Prostate gland (tissue), 2 donors: ENCODE results near the genes KRTAP3-2, KRTAP4-4, KRTAP9-7, KRT33A, KRT37, JUP and KLHL10.

GRCh38 chr17:40999800-41000077, at the start of gene KRTAP3-2:
TSS of gene KRTAP3-2 (minus strand) at chr17:40999906.
- PRO-cap = no peak
- RAMPAGE, long total RNA, 2 experiments = no peak in any of the 2 experiments

DNA sequence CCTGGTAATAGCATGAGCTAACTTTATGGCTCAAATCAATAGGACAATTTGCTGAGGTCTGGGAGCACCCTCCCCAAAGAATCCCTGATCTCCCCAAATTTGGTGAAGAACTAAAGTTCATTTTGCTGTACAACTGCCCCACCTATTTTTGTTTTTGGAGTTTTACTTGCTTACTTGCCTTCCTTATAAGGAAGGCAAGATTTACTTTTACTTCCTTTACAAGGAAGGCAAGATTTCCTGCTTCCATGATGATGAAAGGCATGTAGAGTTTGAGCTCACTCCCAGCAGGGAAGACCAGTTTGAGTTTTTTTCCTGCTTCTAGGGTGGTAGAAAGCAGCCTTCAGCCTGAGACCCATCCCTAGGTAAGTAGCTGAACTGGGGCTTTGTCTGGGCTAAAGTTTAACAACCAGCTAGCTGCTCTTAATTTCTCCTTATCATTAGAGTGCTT, 2.9 kb downstream of the KRTAP4-9 start:
- PRO-cap = no peak
- RAMPAGE, long total RNA, 2 experiments = no peak in any of the 2 experiments

DNA sequence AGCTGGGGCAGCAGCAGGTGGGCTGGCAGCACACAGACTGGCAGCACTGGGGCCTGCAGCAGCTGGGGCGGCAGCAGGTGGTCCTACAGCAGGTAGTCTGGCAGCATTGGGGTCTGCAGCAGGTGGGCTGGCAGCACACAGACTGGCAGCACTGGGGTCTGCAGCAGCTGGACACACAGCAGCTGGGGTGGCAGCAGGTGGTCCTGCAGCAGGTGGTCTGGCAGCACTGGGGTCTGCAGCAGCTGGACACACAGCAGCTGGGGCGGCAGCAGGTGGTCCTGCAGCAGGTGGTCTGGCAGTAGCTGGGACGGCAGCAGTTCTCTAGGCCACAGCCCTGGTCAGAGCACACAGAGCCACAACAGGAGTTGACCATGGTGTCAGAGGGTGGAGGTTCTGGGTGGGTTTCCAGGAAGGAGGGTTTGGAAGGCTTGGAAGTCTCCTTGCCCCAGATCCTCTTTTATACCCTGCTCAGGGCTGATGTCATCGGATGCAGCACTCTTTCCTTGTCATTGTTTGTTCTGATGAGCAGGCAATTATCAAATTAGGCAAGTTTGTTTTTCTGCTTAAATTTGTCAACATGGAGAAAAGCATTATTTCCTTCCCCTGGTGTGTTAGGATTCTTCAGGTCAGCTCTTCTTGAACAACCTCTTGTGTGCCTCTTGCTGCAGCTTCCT, at the start of gene KRTAP4-4:
KRTAP4-4 (minus strand) TSS at position 430 of the 674 bp plus-strand sequence.
- PRO-cap = no peak
- RAMPAGE, long total RNA, 2 experiments = no peak in any of the 2 experiments

DNA sequence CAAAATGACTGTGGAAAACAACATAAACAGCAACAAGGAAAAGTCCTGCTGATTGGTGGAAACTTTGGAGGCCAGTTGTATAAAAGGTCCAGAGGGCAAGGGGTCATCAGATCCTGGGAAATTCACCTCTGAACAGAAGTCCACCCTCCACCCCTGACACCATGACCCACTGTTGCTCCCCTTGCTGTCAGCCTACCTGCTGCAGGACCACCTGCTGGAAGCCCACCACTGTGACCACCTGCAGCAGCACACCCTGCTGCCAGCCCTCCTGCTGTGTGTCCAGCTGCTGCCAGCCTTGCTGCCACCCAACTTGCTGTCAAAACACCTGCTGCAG, at the start of gene KRTAP9-7:
KRTAP9-7 (plus strand) TSS at position 162 of the 334 bp plus-strand sequence.
- PRO-cap = no peak
- RAMPAGE, long total RNA, 2 experiments = no peak in any of the 2 experiments

GRCh38 chr17:41350600-41351012, at the start of gene KRT33A:
TSS of gene KRT33A (minus strand) at chr17:41350828.
- PRO-cap = no peak
- RAMPAGE, long total RNA, 2 experiments = no peak in any of the 2 experiments

DNA sequence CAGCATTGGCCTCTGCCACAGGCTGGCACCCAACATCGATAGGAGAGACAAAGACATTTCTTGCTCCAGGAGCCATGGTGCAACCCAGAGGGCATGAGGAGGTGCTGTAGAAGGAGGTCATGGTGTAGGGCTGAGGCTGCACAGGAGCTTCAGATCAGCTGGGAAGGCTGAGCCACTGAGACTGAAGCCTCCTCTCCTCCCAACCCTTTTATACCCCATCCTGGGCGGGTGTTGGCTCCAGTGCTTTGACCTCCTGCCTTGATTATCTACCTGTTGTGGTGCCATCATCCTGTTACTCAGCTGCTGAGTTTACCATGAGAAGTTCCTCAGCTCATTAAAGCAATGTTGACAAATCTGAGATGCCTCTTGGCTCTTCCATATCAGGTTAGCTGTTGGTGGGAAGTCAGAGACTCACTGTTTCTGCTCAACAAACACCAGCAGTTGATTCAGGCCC, at the start of gene KRT37:
KRT37 (minus strand) TSS at position 183 of the 454 bp plus-strand sequence.
- PRO-cap = no peak
- RAMPAGE, long total RNA, 2 experiments = no peak in any of the 2 experiments

DNA sequence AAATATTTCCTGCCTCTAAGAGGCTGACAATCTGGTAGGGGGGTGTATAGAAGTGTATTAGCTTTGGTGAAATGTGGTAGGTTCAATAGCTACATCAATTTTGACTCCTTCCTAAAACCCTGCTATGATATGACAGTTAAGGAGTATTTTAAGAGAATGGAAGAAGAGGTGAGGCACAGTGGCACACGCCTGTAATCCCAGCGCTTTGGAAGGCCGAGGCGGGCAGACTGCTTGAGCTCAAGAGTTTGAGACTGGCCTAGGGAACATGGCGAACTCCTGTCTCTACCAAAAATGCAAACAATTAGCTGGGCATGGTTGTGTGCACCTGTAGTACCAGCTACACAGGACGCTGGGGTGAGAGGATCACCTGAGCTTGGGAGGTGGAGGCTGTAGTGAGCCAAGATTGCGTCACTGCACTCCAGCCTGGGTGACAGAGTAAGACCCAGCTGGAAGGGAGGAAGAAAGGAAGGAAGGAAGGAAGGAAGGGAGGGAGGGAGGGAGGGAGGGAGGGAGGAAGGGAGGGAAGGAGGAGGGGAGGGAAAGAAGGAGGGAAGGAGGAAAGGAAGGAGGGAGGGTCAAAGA, 4.7 kb upstream of the KRT19 start:
- PRO-cap = no peak
- RAMPAGE, long total RNA, 2 experiments = no peak in any of the 2 experiments

DNA sequence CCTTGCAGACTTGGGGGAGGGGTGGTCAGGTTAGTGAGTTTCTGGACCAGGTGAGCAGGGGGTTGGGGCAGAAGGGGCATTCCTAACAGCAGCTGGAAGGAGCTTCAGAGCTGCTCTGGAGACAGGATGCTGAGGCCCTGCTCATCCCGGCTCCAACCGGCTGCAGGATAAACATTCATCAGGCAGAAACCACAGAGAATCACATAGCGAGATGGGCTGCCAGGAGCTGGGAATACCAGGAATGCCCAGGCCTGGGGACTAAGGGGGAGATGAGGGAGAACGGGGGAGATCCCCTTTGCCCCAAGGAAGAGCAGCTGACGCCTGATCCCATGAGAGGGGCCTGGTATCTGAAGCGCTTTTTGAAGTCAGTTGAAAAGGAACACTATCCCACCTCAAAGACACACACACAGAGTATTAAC, 10.6 kb upstream of the KRT19 start:
- PRO-cap = no peak
- RAMPAGE, long total RNA, 2 experiments = no peak in any of the 2 experiments

DNA sequence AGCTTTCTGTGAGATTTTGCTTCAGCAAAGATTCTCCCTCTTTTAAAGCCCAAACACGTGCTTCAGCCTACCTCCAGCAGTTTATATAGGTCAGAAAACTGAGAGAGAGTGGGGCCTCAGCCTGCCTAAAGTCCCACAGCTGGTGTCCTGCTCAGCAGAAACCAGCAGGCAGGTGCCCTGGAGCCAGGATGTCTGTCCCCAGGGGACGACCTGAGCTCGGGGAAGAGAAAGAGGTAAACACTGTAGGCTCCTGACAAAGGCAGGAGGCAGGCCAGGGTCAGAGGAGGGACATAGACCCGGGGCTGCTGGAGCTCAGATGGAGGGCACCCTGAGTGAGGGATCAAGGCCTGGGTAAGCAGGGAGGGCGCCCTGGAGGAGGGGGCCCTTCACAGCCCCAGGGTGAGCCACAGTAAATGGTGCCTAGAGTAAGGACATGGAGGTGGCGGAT, 12.2 kb upstream of the KRT19 start:
- PRO-cap = no peak
- RAMPAGE, long total RNA, 2 experiments = no peak in any of the 2 experiments

DNA sequence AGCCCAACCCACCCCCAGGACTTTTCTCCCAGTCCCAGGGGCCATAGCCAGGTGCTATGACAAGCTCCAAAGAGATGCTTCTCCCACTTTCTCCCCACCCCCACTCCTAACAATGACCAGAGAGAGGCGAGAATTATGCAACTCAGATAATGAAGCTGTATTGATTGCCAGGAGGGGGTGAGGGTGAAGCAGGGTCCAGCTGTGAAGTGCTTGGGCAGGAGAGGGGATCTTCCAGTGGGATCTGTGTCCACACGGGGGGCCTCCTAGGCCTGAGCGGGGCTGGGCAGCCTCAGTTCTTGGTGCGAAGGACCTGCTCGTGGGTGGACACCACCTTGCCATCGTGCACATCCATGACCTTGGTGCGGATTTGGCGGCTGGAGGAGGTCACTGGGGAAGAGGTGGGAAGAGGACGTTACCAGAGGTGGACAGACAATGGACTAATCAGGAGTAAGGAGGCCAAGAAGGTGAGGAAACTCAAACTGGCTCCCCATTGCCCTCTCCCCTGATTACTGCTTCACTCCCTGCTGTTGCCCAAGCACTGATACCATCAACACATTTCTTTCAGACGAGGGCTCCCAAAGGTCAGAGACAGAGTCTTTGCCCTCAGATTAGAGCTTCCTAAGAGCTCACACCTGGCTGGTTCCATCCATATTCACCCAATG, 4.4 kb downstream of the KRT14 start:
- PRO-cap = no peak
- RAMPAGE, long total RNA, 2 experiments = start-site peak on the minus strand in 1 of 2 experiments, centred at position 366 of the sequence, 71 reads per replicate

DNA sequence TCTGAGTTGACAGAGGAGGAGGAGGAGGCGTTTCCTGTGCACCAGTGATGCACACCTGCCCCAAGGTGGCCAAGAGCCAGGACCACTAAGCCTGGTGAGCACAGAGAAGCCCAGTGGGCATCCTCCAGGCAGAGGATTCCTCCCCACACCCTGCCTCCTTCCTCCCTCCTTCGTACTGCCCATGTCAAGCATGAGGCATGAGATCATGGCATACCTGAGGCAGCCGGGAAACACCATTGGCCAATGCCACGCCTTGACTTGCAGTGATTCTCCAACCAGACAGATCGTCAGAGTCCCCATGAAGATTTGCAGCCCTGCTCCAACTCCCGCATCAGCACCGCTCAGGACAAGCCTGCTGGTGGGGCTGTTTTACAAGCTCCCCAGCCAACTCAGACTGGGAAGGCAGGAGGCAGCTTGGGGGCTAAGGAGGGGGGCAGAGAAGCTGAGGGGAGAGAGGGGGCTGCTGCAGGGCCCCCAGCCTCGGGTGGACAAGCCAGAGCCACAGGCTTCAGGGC, 2.9 kb upstream of the KRT16 start:
- PRO-cap = bidirectional peak, plus-strand start at position 334 of the sequence, minus-strand start at position 177 of the sequence
- RAMPAGE, long total RNA, 2 experiments = no peak in any of the 2 experiments

- PRO-cap = no peak
- RAMPAGE, long total RNA, 2 experiments = no peak in any of the 2 experiments
Observed at GRCh38 chr17:41622925-41623466, 1.4 kb downstream of the KRT17 start.

- PRO-cap = no peak
- RAMPAGE, long total RNA, 2 experiments = no peak in any of the 2 experiments
Observed at GRCh38 chr17:41754921-41756096, 20.9 kb upstream of the HAP1 start.

DNA sequence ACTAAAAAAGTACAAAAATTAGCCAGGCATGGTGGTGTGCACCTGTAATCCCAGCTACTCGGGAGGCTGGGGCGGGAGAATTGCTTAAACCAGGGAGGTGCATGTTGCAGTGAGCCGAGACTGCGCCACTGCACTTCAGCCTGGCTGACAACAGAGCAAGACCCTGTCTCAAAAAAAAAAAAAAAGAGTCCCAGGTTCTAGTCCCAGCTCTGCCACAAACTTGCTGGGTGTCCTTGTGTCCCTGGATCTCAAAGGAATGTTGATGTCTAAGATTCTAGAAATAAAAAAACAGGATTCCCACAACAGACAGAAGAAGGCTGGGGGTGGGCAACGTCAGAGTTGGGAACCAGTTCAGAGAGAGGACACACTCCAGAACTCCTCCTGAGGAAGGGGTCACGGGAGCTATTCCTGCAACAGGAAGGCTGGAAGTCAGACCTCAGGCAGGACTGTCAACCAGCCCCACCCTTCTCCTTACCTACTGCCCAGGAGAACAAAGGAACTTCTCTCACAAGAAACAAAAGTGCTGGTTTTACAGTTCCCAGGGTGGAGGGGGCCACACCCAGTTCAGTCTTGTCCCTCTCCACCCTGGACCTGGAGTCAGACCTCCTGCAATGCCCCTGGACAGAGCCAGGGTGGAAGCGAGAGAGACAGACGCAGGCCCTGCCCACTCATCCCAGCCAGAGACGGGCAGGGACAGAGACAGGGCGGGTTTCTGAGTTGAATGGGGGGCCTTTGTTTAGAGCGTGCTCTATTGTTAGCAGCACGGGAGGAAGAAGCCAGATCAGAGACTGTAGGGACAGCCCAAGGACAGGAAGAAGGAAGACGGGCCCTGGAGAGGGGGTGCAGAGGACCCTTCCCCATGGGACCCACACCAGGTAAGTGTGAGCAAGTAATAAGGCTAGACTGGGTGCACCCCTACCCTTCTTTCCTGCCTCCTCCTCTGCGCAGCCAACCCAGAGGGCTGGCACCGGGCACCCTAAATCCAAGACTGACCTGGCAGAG, 11.3 kb downstream of the JUP start:
- PRO-cap = no peak
- RAMPAGE, long total RNA, 2 experiments = no peak in any of the 2 experiments

DNA sequence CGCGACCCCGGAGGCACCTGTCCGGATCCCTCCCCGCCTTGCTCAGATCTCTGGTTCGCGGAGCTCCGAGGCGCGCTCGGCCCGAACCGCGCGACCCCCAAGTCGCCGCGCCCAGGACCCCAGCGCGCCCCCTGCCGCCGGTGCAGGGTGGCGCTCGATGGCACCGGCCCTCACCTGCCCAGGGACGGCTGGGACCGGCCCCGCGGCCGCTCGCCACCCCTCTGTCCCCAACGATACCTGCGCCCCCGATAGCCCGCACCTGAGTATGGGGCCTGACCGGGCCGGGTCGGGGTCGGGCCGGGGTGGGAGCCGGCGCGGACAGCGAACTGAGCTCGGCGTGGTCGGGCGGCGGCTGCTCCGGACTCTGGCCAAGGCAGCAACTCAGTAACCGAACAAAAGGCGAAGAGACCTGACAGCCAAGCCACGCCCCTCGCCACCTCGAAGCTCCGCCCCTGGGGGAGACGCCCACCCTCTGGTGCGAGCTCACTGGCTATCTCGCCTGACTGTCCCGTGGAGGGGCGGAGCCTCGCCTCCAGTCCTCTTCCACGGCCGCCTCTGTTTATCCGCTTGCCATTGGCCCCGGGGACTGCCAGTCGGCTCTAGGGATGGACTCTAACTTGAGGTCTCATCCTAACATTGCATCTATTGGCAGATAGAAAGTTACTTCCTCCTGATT, at the start of gene JUP:
JUP (minus strand) TSS at position 383 of the 676 bp plus-strand sequence.
- PRO-cap = unidirectional peak, minus-strand start at position 52 of the sequence; unidirectional peak, minus-strand start at position 104 of the sequence; unidirectional peak, minus-strand start at position 383 of the sequence; unidirectional peak, minus-strand start at position 437 of the sequence; bidirectional peak, plus-strand start outside the sequence, minus-strand start at position 437 of the sequence
- RAMPAGE, long total RNA, 2 experiments = start-site peak on the minus strand in 2 of 2 experiments, centred at positions 372 to 373 of the sequence, 33 to 181 reads per replicate

DNA sequence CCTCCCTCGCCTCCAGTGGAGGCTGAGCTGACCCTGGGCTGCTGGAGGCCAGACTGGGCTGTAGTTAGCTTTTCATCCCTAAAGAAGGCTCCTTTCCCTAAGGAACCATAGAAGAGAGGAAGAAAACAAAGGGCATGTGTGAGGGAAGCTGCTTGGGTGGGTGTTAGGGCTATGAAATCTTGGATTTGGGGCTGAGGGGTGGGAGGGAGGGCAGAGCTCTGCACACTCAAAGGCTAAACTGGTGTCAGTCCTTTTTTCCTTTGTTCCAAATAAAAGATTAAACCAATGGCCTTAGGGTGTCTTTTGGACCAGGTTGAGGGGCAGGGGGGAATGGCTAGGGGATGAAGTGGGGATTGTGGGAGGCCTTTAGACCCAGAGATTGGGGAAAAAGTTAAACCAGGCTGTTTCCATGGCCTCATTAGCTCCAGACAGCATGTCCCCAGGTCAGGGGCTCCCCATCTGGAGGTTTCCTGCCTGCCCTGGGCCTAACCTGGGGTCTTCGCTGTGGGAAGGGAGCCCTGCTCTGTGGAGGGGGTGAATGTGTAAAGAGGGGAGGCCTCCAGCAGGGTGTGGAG, 10.2 kb downstream of the FKBP10 start:
- PRO-cap = no peak
- RAMPAGE, long total RNA, 2 experiments = no peak in any of the 2 experiments

- PRO-cap = no peak
- RAMPAGE, long total RNA, 2 experiments = start-site peak on the plus strand in 1 of 2 experiments, at chr17:41837811-41837841 at its widest, 41 reads per replicate
Observed at GRCh38 chr17:41837517-41838040, at the start of gene KLHL10. TSS of gene KLHL10 (plus strand) at chr17:41837825.

DNA sequence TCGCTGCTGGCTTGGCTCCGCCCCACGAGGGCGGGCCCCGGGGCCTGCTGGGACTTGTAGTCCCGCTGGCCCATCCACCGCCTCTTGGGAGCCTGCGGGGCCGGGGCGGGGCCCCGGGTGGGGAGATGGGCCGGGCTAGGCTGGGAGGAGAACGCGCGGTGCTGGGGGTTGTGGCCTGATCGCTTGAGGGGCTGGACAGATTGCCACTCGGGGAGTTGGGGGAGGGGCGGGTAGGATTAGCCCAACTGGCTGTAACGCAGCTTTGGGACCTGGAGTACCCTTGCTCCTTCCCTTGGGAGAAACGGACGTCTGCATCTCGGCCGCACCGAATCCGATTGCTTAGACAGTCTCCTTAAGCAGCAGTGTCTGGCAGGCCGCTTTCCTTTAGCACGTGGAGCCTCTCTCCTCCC, 342 bp upstream of the ACLY start:
- PRO-cap = bidirectional peak, plus-strand start at position 124 of the sequence, minus-strand start outside the sequence; bidirectional peak, plus-strand start at position 346 of the sequence, minus-strand start at position 337 of the sequence
- RAMPAGE, long total RNA, 2 experiments = no peak in any of the 2 experiments

- PRO-cap = no peak
- RAMPAGE, long total RNA, 2 experiments = no peak in any of the 2 experiments
Observed at GRCh38 chr17:41970733-41972059, 4.6 kb downstream of the CNP start.

DNA sequence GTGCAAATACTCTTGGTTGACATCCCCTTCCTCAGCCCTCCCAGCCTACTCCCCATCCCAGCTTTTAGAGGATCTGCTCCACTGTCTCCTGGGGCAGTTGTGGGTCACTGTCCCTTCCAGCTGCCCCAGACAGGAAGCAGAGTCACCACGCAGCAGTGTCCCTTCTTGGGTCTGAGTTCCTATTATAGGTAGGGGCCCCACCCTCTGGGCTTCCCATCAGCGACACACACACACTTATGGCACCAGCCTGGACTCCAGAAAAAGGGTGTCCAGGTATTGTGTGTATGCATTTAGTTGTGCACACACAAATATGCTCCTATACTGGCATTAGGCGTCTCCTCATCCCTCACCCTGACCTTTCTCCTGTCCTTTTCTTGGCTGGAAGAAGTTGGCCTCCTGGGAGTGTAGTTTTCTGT, 4.2 kb downstream of the NKIRAS2 start:
- PRO-cap = no peak
- RAMPAGE, long total RNA, 2 experiments = no peak in any of the 2 experiments